PC-3 (cell line): ENCODE measurements around the genes CRYZL1, SMIM34 and RUNX1.

DNA sequence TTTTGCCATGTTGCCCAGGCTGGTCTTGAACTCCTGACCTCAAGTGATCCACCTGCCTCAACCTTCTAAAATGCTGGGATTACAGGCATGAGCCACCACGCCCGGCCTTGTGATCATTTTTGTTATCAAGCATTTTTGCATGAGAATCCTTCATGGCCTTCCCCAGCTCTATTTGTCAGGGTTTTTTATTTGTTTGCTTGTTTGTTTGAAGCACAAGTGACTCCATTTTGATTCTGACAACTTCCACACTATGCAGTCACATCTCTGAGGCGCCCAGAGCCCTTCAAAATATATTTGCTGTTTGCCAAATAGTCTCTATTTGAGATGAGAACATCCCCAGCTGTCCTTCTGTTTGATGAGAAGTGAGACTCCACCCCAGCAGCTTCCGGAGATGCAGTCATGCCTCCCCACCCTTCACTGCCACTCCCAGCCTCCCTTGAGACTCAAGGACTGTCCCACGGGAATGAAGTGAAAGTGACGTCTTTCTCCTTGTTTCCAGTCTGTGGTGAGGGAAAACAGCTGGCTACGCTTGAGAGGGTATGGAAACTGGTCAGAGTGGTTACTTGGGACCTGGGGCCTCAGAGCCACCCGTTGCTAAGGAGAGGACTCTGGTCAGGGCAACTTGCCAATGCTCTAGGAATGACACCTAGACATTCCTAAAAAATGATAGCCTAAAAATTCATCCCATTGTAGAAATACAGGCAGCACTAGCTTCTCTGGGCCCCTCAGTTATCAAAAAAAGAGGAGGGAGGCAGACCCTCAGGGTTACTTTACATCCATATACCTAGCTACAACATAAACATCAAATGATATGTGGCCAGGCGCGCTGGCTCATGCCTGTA lies 37.7 kb downstream of the TMEM50B start:
- RAMPAGE, long total RNA, result no peak

DNA sequence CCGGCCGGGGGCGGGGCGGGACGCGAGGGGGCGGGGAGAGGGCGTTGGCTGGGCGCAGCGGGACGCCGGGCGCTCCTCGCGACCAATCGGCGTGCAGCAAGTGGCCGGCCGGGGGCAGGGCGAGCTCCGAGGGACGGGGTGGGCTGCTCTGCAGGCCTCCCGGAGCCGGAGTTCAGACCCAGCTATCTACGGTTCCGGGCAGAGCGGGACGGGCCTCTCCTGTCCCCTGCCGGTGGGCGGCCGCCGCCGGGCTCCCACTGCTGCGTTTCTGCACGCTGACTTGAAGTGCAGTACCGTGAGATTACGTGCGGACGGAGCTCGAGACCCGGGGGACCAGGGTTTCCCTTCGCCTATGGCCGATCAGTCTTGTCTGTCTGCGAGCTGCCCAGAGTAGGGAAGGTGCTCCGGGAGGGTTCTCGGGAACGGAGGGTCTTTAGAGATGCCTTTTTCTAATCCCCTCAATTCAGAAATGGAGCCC lies 302 bp upstream of the TMEM50B start:
- RAMPAGE, long total RNA, result no peak

DNA sequence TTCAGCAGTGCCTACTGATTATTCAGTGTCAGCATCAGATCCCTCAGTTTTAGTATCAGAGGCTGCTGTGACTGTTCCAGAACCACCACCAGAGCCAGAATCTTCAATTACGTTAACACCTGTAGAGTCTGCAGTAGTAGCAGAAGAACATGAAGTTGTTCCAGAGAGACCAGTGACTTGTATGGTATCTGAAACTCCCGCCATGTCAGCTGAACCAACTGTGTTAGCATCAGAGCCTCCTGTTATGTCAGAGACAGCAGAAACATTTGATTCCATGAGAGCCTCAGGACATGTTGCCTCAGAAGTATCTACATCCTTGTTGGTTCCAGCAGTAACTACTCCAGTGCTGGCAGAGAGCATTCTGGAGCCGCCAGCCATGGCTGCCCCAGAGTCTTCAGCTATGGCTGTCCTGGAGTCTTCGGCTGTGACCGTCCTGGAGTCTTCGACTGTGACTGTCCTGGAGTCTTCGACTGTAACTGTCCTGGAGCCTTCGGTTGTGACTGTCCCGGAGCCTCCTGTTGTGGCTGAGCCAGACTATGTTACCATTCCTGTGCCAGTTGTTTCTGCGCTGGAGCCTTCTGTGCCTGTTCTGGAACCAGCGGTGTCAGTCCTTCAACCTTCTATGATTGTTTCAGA lies 10.2 kb downstream of the SON start:
- RAMPAGE, long total RNA, result no peak

DNA sequence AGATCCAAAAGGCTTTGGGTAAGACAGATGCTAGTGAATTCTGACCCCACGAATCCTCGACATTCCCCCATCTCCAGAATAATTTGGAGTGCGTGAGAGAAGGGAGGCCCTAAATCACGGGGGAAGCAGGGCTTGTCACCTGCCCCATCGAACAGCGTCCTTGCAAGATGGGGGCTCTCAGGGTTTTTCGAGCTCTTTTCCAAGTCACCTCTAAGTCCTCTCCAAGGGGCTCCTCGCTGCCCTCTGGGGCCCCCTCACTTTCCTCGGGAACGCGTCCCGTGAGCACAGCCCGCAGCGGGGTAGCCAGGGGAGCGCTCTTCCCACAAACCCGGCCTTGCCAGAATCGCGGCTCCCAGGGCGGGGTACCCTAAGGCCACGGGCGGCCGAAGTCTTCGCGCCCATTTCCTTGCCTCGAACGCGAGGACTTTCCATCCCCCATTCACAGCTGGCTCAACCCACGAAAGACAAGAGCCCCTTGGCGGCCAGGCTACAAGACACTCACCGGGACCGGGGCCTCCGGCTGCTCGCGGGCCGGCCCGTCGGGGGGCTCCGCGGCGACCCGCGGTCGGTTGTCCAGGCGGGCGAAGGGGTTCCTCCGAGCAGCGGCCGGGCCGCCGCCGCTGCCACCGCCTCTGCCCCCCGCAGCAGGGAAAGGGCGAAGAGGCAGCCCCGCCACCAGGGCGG lies 523 bp downstream of the DONSON start:
- RAMPAGE, long total RNA, result no peak

DNA sequence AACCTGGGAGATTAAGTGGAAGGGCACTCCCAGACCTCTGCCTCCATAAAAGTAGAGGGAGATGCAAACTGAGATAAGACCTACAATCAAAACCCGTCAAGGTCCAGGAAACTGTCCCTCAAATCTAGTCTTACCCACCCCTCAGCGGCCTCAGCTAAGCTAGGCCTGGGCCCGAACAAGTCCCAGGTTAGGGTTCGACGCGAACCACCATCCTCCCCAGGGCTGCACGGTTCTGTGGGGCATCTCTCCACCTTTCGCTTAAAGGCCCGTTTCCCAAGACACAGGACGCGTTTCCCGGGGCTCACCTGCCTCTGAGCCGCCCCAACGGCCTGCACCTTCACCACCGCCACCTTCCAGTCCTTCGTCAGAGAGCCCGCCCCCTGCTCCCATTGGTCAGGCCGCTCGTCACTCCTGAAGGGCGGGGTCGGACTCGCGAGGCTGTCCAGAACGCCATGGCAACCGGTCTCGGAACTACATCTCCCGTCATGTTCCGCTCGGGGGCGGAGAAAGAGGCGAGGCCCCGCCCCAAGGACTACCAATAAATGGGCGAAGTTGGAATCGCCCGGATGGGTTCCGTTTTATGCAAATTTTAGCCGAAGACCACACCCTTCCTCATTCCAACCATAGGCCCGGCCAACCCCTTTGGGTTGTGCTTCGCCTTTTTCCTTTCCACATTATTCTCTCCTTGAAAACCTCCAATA lies at the start of gene CRYZL1:
TSS of gene CRYZL1 (minus strand) at position 366 of the 701 bp plus-strand sequence.
- RAMPAGE, long total RNA, result no peak

DNA sequence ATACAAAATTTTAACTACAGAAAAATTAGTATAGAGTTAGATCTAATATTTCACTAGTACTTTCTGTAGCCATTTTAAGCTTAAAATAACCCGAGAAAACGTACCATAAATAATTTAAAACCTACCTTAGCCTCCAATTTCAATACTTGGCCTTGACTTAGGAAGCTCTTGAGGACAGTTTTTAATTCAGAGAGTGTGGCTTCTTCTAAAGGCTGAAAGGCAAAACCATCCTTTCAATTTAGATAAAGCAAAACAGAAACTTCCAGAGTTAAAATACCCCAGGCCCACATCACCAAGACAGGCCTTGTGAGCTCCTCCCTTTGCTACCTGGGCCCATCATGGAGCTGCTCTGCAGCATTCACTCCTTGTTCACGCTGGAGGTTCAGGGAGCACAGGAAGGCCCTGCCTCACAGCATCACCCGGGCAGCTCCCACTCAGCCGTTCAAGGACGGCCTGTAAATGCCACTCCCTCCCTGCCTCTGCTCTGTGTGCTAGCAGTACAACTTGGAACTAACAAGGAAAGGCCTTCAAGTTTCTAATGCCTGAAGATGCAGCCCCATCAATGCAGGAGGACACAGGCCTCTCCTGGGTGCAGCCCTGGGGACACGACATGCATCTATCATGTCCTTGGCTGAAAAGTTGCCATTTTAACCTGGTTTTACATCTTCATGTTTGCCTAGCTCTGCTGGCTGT lies 11.6 kb downstream of the ATP5PO start:
- RAMPAGE, long total RNA, result no peak

DNA sequence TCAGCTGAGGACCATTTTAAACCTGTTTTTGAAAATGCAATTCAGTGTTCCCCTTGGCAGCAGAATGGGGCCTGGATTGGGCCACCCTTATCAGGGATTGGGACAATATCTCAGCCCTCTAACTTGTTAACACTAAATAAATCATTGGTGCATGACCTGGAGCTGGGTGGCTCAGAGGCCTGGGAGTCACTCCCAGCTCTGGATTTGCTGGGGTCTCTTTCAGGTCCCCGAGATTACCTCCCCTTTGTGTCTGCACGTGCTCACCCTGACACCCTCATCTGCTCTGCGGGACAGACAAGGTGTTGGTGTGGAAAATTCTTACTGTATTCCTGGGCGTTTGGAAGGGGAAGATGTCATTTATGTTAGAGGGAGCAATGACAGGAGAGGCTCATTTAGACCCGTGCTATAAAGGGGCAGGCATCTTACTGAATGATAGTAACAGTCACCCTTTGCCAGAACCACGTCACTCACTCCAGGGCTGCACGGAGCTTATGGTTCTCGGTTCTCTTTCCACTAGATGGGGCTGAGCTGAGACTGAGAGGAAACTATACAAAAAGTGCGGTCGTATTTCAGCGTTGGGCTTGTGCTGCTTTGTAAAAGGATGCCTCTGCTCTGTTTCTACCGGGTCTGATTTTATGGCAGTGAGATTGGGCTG lies 55.5 kb downstream of the MRPS6 start:
- RAMPAGE, long total RNA, result no peak

- RAMPAGE, long total RNA, result no peak
Measured at GRCh38 chr21:34361829-34362215, 2.0 kb upstream of the KCNE2 start.

GRCh38 chr21:34423689-34424271 lies at the start of gene SMIM34:
Gene SMIM34, minus strand, starts transcription at chr21:34423951.
- RAMPAGE, long total RNA, result no peak

GRCh38 chr21:34527796-34528562 lies 16.0 kb upstream of the KCNE1 start:
- RAMPAGE, long total RNA, result no peak

DNA sequence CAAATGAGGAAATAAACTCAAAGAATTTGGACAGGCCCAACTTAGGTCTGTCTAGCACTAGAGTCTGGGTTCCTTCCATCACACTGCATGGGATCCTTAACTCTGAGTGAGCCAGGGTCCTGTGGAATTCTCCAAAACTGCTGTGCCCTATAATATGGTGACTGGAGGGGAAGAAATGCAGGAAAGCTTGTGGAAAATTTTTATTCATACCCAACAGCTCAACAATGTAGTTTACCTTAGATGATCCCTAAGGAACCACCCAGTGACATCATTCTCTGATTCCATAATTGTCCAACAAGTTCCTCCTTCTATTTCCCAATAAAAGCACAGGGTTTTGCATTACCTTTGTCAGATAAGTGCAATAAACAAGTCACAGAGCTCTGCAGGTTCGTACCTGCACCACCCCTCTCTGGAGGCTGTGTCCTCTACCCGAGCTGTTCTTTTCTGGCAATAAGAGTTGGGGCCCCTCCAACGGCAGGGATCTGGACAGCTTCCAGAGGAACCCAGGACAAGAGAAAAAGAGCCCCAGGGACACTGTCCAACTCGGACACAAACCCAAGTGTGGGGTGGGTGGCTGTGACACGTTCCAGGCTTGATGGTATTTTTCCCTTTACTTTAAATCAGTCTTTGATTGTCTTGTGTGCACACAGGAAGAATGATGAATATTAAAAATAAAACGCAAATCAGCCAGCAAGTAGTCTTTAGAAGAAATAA lies 38.9 kb downstream of the RCAN1 start:
- RAMPAGE, long total RNA, result no peak

- RAMPAGE, long total RNA, result no peak
Measured at GRCh38 chr21:34583809-34584438, 31.0 kb downstream of the RCAN1 start.

- RAMPAGE, long total RNA, result no peak
Measured at GRCh38 chr21:34596518-34597192, 18.3 kb downstream of the RCAN1 start.

DNA sequence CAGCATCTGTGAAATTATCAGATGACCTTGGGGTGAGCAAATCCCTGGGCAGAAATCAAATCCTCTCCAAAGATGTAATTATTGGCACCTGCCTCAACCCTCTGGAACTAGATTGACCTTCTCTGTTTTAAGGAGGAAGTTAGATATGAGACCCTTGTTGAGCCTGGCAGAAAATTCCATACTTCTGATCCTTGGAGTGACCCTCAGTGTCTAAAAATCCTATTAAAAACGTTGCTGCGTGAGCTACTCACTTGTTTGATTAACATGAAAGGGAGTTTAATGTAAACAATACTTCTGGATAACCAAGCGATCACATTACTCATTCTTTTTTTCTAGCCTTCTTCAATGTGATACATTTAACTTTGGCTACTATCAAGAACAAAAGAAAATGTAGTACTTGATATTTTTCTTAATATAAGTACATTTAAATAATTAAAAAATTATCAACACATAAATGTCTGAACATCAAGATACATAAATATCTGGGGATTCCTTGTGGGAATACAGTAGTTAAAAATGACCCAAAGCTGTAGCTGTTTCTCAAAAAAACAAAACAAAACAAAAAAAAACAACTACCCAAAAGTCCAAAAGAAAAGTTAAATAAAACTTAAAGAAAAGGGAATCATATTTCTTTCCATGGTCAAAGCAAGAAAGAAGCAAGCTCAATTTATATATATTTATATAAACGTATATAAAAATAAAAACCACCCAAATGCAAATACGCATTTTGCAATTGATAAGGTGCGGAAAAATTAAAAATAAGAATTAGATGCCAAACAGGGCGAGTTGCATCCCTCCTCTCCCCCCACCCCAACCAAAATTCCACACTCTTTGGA lies 122.3 kb downstream of the CLIC6 start:
- RAMPAGE, long total RNA, result no peak

- RAMPAGE, long total RNA, result no peak
Measured at GRCh38 chr21:34791792-34792072, 122.9 kb downstream of the CLIC6 start.

DNA sequence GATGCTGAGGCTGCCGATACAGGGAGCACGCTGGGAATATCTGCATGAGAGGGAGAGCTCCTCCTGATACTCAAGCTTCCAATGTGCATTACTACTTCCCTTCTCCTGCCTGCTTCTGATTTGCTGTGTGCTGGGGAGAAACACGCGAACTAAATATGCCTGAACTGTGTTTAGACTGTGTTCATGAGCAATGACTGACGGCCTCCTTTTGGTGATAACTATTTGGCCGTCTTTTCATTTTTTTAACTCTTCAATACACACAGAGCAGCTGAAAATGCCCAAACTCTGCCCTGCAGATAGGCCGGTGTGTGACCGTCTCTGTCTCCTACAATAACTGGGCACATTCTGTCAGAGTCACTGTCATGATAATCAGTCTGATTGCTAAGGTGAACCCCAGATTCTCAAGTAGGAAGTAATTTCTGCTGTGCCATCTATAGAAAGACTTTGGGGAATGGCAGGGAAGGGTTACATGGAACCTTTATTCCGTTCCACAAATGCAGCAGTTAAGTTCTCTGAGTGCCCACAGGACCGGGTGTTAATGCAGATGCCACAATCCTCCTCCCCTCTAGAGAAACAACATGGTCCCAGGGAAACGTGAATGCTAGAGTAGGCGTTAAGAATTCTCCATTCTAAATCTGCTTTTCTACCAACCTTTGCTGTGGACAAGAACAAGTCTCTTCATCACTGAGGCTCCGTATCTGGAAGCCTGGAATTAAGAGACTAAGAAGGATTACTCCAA lies 171.1 kb downstream of the CLIC6 start:
- RAMPAGE, long total RNA, result no peak

GRCh38 chr21:34996263-34996790 lies 52.8 kb downstream of the RUNX1 start:
- RAMPAGE, long total RNA, result no peak

- RAMPAGE, long total RNA, result no peak
Measured at GRCh38 chr21:35048648-35049758, at the start of gene RUNX1. Gene RUNX1, minus strand, starts transcription at chr21:35049302.

- RAMPAGE, long total RNA, result no peak
Measured at GRCh38 chr21:35102676-35103427, 53.8 kb upstream of the RUNX1 start.

- RAMPAGE, long total RNA, result no peak
Measured at GRCh38 chr21:35189249-35189867, 140.3 kb upstream of the RUNX1 start.